ENCODE data around the genes RAD23B, KLF4, ELP1 and TMEM245.

DNA sequence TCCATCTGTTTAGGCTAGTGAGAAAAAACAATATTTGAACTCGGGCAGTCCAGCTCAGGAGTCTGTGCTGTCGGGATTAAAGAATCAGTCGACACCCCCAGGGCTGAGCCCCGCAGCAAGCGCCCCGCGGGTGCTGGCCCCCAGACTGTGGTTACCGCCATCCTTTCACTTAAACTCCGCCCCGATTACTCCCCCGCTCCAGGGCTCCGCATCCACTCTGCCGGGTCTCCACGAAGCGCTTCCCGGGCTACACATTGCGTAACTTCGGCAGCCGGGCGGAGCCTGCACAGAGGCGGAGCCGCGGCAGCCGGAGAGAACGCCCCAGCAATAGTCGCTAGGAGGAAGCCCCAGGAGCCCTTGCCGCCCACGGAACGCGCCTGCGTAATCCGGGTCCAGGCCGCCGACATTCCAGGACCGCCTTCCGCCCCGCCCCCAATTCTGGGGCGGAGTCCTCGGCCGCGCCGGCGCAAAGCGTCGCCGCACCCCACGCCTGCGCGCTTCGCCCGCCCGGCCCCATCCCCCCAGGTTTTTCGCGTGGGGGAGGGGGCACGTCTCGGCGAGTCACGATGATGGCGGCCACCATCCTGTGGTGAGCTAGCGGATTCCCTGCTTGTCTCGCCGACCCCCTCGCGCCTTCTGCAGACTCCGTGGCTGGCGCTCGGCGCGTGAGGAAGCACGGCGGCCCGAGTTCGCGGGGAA lies at the start of gene RAD23B:
RAD23B (plus strand) TSS at position 559 of the 699 bp plus-strand sequence.
- RAMPAGE, long total RNA = no peak
- RRBS = under 1% methylated on average over 32 of the region's 74 CpGs

GRCh38 chr9:107489708-107489923 lies at the start of gene KLF4:
TSS of gene KLF4 (minus strand) at chr9:107489769.
- RAMPAGE, long total RNA = no peak
- RRBS = 0% methylated on average over 5 of the region's 22 CpGs

DNA sequence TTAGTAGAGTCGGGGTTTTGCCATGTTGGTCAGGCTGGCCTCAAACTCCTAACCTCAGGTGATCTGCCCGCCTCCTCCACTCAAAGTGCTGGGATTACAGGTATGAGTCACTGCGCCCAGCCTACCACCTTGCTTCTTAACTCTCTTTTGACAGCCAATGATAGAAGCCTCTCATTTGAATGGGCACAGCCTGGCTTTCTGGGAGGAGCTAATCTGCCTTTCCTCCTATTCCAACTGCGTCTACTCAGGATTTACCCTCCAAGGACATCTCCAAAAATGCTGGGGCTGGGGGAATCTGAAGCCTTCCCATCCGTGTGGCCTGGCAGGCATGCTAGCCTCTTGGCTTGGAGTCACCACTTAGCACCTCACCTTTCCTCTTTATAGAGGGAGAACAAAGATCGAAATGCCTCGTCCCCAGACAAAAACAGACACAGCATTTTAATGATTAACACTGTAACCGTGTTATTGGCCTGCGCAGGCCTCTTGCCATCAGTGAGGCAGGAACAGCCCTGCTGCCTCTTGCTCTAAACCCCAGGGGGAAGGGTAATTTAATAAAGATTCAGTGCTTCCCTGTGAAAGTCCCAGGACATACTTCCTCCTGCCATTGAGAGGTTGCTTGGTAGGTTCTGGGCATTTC lies 108.2 kb upstream of the KLF4 start:
- RAMPAGE, long total RNA = no peak
- RRBS = no CpG with 5 or more reads among the region's 9 CpGs

DNA sequence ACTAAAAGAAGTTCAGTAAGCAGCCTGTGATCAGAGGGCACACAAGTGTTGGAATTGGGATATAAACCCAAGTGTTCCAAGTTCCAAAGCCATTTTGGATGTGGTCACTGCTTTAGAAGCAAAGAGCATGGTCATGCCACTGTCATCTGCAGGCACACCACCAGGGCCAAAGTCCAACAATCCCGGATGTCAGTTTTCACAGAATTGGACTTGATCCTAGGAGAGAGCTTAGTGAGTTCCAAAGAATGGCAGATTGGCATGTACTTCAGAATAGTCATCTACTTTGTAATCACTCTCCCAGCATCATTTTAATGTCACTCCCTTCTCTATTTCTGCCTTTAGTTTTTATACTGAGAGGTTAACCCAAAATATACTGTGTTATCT lies 388.1 kb downstream of the ACTL7B start:
- RAMPAGE, long total RNA = no peak
- RRBS = no CpG with 5 or more reads among the region's 1 CpG

DNA sequence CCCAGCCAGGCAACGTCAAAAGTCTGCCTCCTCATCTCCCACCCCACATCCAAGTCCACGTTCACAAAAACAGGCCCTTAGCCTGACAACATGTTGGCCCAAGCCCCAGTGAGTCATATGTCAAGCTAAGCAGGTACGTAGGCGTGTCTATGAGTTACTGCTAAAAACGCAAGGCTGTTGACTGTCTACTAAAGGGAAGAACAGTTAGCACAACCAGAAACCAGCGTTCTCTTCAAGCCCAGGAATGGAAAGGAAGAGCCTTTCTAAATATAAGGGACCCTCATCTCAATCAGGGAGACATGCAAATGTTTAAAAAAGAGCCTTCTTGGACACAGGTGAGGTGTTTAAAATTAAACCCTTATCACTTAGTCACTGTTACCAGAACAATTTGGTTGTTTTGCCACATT lies 303.0 kb downstream of the ACTL7B start:
- RAMPAGE, long total RNA = no peak
- RRBS = no CpG with 5 or more reads among the region's 6 CpGs

GRCh38 chr9:108710182-108710452 lies 145.7 kb downstream of the ACTL7B start:
- RAMPAGE, long total RNA = no peak

DNA sequence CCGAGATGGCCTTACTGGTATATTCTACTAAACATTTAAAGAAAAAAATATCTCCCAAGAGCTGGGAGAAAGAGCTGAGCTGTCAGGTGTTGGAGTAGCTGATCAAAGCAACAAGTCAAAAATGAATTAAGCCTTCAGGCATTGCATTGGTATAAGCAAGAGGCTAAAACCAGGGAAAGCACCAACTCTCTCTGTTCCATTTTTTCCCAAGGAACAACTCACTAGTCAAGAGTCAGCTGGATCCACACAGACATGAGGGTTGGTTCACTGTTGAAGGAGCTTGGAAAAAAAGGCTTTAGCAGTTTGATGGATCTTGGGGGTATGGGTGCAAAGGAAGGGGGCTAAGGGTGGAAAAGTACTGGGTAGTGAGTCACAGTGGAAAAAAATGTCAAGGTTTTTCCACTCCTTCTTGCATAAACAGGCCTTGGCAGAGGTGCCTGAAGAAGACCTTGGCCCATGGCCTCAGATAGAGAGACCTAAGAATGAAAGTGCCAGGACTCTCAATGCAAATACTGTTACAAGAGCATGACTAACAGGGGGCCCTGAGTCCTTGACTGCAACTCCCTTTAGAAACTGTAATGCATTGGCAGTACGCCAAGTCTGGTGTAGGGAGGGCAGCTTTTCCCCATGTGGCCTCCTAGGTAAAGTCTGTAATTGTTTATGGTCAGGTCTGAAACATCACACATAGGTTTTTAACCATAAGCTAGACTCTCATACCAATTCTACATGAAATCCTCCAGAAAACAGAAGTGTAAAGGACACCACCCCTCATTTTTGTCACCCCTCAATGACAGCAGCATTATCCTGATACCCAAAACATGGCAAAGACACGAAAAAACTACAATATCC lies 23.7 kb downstream of the ACTL7A start:
- RAMPAGE, long total RNA = no peak
- RRBS = no CpG with 5 or more reads among the region's 3 CpGs

DNA sequence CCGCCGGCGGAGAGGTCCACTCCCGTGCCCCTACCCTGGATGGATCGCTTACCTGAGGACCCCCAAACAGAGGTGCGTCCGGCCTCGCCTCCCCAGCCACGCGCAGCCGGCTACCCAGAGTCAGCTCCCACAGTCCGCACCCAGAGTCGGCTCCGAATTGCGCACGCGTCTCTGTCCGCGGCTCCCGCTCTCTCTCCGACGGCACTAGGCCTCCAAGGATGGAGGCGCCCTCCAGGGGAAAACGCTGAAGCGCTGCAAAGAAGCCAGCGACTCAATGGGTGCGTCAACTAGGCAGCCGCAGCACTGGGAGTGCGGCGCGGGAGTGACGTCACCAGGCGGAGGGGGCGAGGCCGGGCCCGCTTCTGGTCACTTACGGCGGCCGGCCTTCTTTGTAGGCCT lies at the start of gene ELP1:
ELP1 (minus strand) TSS at position 313 of the 399 bp plus-strand sequence.
- RAMPAGE, long total RNA = no peak
- RRBS = 1% methylated on average over 6 of the region's 39 CpGs

DNA sequence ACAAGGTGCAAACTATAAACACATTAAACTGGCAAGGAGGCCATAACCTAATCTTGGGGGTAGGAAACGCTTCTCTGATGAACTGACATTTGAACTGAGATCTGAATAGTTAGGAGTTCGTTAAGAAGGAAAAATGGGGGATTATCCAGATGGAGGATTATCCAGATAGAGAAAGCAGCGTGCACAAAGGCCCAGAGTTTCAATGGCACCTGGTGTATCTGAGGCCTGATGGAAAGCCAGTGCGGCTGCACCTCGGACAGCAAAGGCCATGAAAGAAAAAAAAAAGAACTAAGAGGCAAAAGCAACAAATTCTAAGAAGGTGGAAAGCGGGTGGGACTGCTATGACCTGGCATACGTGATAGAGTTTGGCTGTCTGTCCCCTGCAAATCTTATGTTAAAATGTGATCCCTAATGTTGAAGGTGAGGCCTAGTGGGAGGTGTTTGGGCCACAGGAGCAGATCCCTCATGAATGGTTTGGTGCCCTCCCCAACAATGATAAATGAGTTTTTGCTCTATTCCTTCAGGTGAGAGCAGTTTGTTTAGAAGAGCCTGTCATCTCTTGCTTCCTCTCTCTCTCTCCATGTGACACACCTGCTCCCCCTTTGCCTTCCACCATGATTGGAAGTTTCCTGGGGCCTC lies 13.1 kb upstream of the CTNNAL1 start:
- RAMPAGE, long total RNA = no peak
- RRBS = no CpG with 5 or more reads among the region's 7 CpGs

DNA sequence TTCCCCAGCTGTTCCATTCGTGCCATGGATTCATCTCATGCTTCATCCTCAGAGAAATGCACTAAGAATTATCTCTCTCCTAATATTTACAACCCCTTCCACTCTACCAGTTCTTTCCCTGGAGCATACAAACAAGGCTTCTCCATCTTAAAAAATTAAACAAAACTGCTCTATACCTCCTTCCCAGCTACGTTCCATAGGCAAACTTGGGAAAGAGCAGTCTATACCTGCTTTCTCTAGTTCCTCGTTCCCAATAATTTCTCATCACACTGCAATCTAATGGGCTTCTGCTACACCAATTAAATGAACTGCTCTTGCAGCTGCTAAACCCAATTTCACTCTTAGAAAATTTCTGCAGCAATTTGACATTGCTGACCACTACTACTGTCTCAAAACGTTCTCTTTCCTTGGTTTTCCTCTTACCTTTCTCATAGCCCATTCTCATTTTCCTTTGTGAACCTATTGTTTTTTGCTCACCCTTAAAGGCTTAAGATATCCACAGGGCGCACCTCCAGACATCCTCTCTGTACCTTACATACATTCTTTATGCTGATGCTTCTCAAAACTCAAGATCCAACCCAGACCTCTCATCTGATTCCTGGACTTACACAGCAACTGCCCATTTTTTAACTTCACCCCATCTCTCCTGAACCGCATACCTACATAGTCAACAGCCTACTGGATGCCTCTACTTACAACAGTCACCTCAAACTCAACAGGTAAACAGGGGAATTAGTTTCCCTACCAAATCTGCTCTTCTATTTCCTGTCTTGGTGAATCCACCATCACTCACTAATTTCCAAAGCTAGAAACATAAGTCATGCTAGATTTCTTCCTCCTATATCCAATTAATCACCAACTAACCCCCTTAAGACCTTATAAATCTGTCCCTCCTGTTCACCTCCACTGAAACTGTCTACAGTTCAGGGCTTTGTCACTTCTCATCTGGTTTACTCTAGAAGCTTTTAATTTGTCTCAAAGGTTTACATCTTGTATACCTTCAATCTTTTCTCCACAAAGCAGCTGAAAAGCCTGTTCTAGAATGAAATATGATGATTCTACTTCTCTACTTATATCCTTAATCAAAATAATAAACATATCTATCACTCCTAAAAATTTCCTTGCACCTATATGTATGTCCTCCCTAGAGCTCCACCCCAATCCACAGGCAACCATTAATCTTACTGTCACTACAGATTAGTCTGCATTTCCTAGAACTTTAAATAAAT lies 49.7 kb downstream of the TMEM245 start:
- RAMPAGE, long total RNA = no peak
- RRBS = no CpG with 5 or more reads among the region's 6 CpGs

DNA sequence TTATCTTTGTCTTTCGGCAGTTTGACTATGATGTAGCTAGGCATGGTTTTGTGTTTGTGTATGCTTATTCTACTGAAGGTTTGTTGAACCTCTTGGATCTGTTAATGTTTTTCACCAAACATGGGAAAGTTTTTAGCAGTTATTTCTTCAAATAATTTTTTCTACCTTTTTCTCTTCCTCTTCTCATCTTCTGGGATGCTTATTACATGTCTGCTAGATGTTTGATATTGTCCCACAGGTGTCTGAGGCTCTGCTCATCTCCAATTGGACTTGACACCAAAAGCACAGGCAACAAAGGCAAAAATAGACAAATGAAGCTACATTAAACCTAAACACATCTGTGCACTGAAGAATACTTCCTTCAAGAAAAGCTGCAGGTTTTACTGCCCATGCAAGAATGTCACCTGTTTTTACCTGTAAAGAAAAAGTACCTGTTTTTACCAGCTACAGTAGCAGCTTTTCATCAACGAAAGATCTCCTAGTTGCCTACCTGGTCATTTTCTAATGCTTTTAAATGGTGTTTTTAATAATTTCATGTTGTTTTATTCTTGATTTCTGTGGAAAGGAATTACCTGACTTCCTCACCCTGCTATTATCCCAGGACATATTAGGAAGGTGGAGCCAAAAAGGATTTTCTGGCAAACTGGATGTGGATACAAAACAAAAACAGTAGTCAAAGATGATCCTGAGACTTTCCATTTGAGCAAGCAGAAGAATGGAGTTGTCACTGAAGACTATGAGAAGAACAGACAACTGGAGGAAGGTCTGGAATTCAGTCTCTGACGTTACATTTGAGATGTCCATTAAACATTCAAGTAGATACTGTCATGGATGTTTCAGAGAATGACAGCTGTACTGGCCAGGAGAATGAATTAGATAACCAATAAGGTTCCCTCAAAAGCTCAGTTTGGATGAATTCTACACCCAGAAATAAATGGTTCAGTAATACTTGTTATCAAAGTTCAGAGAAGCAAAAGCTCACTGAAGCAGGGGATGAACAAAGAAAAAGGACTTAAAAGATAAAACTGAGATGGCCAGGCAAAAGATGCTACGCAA lies 40.7 kb downstream of the TMEM245 start:
- RAMPAGE, long total RNA = no peak
- RRBS = no CpG with 5 or more reads among the region's 4 CpGs

GRCh38 chr9:109106322-109106783 lies 13.4 kb downstream of the TMEM245 start:
- RAMPAGE, long total RNA = no peak

DNA sequence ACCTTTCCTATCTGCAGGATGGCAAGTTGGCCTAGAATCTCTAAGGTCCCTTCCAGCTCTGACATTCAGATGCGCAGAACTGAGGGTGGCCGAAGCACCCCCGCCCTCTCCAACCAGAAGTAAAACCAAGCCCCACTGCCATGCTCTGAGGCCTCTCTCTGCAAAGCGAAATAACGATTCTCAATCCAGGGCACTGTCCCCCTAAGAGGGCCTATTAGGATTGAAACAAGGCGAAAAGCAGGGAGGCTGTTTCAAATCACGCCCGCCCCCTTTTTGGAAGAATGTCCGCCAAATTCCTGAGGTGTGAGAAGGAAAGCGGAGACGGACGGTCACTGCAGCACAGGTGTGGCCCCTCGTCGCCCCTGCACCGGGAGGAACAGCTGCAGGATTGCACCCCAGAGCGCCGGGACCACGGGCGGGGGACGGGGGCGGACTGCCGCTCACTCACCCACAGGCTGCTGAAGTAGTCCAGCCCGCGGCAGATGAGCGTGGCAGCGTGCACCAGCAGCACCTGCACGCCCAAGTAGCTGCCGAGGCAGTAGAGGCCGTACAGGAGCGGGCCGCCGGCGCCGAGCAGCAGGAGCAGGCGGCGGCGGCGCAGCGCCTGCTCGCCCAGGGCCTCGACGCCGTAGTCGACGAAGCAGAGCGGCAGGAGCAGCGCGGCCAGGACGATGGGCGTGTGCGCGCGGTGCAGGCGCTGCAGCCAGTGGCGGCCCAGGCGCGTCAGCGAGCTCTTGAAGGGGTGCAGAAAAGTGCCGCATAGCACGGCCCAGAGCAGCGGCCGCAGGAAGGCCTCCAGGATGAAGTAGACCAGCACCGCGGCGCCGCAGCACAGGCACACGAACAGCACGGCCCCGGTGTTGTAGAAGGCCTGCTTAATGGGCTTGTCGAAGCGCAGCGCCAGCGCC lies 606 bp downstream of the TMEM245 start:
- RAMPAGE, long total RNA = no peak
- RRBS = no CpG with 5 or more reads among the region's 73 CpGs

GRCh38 chr9:109119795-109120557 lies at the start of gene TMEM245:
TSS of gene TMEM245 (minus strand) at chr9:109119947.
- RAMPAGE, long total RNA = no peak
- RRBS = no CpG with 5 or more reads among the region's 51 CpGs

- RAMPAGE, long total RNA = no peak
- RRBS = no CpG with 5 or more reads among the region's 8 CpGs
Measured at GRCh38 chr9:109257992-109258652, 62.7 kb downstream of the EPB41L4B start.

GRCh38 chr9:109277529-109278048 lies 43.3 kb downstream of the EPB41L4B start:
- RAMPAGE, long total RNA = no peak
- RRBS = no CpG with 5 or more reads among the region's 9 CpGs

GRCh38 chr9:109297791-109298276 lies 23.0 kb downstream of the EPB41L4B start:
- RAMPAGE, long total RNA = no peak
- RRBS = no CpG with 5 or more reads among the region's 2 CpGs

DNA sequence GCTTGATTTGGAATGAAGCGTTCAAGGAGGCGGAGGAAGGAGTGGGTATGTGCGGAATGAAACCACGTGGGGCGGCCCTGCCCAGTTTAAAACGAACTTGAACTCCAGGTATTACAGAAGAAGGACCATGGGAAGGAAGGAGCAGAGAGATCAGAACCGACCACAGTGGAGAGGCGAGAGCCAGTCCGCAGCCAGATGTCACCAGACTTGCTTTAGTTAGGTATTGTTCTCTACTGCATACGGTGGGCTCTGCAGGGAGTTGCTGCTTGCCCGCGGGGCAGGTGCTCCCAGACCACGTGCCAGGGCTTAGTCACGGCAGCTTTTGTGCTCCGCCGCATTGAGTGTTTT lies 35.1 kb upstream of the EPB41L4B start:
- RAMPAGE, long total RNA = no peak
- RRBS = no CpG with 5 or more reads among the region's 16 CpGs

- RAMPAGE, long total RNA = no peak
- RRBS = no CpG with 5 or more reads among the region's 8 CpGs
Measured at GRCh38 chr9:109416991-109417579, 81.0 kb downstream of the PTPN3 start.

GRCh38 chr9:109789548-109790097 lies 9.6 kb downstream of the PALM2AKAP2 start:
- RAMPAGE, long total RNA = no peak
- RRBS = no CpG with 5 or more reads among the region's 6 CpGs